Progenitor cell of endocrine pancreas (in vitro differentiated cells): Measurements from ENCODE around the gene POM121.

DNA sequence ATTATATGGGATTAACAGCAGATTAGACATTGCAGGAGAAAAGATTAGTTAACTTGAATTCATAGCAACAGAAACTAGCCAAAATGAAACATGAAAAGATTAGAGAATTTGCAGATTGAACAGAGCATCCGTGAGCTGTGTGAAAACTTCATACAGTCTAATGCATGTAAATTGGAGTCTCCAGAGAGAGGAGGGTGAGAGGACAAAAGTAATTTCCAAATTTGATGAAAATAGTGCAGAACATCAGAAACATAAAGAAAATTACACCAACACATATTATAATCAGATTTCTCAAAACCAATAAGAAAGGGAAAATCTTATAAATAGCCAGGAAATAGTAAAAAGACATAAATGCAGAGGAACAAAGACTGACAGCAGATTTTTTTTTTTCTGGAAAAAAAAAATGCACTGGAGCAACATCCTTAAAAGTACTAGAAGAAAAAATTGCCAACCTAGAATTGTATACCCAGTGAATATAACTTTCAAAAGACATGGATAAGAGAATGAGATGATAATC, 553.8 kb downstream of the AUTS2 start:
- PRO-cap: no peak

DNA sequence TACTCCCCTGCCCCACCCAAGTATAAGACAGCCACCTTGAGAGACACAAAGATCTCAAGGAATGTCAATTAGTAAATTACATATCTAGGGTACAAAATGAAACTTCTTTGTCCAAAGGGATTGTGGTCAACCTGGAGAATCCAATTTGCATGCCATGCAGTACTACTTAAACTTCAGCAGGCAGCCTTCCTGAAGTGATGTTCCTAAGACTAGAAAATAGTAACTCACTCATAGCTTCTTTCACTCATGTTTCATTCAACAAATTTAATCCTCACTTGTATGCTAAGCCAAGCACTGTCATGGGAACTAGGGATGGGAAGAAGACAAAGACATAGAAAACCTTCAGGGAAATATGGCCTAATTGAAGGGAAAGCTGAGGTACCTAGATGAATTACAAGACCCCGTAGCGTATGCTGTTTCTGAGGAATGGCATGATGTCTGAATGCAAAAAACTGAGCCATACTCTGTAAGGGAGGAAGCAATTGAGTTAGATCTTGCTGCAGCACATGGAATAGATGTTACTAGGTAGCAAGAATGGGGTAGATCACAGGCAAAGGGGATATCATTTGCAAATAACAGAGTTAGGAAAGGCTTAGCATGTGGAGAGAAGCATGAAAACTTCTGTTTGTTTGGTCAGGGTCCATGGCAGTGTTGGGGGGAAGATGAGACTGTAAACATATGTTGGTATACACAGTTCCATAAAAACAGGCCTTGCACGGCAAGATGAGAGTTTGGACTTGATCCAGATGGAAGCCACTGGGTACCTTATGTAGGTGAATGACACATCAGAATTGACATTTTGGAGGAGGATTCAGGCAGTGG, 681.8 kb upstream of the GALNT17 start:
- PRO-cap: no peak

- PRO-cap: no peak
Measured at GRCh38 chr7:70504533-70505324, 627.2 kb upstream of the GALNT17 start.

DNA sequence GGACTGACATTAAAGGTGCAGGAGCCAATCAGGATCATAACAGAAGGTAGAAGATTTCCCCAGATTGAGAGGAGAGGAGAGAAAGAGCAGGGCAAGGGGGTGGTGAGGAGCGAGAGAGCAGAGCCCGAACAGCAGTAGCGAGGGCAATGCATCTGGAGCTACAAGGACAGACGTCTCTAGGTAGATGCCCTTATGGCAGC, 625.9 kb upstream of the GALNT17 start:
- PRO-cap: no peak

- PRO-cap: no peak
Measured at GRCh38 chr7:70630683-70631357, 501.1 kb upstream of the GALNT17 start.

DNA sequence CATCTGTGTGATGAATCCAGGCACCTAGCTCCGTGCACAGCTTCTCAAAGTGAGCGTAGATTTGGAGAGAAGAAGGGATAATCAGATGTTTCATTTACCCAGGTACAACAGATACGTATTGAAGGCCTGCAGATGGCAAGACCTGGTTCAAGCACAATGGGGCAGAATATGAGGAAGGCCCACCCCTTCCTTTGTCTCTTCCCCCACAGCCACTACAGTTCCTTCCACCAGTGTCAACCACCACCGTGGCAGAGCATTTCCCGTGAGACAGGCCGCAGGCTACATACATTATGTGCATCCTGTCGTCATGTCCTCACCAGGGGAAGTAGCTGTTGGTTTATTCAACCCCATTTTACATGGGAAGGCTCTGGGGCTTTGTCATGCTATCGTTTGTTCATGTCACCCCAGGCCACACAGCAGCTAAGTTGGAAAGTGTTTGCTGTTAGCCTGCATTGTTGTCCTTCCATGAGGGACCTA, 471.5 kb upstream of the GALNT17 start:
- PRO-cap: no peak

DNA sequence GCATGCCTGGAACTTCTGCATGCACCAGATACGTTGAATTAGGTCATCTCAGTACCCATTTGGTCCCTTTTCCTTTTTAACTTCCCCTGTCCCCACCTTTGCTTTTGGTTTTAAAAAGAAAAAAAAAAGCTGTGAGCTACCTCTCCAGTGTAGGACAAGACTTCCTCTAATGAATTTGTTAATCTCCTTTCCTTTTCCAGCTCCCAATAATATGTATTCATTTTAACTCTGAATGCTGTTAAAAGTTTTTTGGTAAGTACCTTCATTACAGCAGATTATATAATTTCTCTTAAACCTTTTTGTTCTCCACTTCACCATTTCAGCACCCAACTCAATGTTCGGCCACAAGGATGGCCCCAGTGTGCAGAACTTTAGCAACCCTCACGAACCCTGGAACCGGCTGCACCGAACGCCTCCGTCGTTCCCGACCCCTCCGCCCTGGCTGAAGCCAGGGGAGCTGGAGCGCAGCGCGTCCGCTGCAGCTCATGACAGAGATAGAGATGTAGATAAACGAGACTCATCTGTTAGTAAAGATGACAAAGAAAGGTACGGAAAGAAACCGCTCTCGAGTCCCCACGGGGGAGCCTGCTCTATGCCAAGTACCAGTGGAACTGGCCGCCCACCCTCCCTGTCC, 344.9 kb upstream of the GALNT17 start:
- PRO-cap: no peak

DNA sequence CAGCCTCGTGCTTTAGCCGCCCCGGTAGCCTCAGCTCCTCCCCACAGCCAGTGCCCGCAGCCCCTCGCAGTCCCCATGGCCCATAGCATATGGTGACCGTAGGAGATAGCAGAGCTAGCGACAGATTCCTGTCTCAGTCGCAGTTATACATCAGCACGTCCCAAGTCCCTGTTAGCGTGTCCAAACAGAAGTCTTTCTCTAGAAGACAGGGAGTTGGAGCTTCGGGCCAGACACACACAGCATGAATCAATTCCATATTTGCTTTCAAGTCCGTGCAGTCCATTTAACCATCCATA, 344.5 kb upstream of the GALNT17 start:
- PRO-cap: no peak

GRCh38 chr7:70788108-70788536, 343.8 kb upstream of the GALNT17 start:
- PRO-cap: no peak

- PRO-cap: no peak
Measured at GRCh38 chr7:71343918-71344638, 212.1 kb downstream of the GALNT17 start.

DNA sequence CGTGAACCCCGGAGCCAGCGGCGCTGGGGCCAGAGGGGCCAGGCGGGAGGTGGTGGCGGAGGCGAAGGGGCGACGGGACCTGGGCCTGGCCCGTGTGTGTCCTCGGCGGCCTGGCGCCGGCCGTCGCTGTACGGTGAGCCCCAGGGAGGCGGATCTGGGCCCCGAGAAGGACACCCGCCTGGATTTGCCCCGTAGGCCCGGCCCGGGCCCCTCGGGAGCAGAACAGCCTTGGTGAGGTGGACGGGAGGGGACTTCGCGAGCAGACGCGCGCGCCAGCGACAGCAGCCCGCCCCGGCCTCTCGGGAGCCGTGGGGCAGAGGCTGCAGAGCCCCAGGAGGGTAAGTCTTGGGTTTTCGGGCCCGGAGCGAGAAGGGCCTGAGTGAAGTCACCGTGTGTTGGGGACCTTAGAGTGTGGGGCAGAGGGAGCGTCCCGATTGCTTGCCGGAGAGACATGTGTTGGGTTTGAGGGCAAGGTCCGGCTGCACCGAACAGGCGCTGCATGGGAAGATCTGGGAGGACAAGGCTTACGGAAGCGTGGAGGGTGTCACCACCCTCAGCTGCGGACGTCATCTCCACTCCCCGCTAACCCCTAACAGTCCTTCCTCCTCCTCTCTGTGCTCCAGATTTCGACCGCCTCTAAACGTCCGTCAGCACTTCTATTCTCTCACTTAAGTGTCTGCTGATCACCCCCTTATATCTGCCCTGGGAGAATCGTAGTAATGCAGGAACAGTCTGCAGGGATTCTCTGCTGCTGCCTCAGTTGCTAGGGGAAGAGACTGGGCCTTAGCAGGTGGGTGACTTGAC, 45.1 kb upstream of the POM121 start:
- PRO-cap: unidirectional peak, minus-strand start at position 455 of the sequence

DNA sequence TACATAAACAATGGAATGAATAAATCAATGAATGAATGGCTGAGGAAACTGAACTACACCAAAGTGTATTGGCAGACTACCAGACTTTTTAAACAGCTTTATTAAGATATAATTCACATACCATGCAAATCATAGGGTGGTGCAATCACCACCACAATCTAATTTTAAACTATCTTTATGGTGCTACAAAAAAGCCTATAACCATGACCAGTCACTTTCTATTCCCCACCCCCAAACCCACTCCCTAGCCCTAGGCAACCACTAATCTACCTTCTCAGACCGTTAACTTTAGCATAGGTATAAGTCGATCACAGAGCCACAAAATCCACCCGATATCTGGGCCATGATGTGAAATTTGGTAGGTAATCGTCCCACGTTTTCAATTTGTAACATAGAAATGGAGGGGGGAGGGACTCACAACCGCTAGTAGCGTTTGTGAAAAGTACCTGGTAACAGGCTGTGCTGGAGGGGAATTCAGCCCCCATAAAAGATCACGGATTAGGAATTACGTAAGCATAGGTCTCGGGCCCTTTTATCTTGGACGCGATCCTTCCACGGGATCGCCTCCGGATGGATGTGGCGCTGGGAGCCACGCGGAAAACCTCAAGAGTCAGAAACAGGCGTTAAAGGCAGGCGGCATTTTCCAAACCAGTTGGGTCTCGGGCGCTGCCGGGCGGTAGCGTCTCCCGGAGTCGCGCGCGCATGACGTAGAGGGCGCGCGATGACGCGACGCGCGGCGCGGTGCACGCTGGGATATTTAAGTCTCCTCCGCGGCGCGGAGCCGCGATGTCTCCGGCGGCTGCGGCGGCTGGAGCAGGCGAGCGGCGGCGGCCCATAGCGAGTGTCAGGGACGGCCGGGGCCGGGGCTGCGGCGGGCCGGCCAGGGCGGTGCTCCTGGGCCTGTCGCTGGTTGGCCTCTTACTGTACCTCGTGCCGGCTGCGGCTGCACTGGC, at the start of gene POM121:
POM121 (plus strand) TSS at position 760 of the 953 bp plus-strand sequence.
- PRO-cap: bidirectional peak, plus-strand start at position 786 of the sequence, minus-strand start at position 661 of the sequence

GRCh38 chr7:72945026-72945897, 20.4 kb downstream of the POM121 start:
- PRO-cap: no peak

DNA sequence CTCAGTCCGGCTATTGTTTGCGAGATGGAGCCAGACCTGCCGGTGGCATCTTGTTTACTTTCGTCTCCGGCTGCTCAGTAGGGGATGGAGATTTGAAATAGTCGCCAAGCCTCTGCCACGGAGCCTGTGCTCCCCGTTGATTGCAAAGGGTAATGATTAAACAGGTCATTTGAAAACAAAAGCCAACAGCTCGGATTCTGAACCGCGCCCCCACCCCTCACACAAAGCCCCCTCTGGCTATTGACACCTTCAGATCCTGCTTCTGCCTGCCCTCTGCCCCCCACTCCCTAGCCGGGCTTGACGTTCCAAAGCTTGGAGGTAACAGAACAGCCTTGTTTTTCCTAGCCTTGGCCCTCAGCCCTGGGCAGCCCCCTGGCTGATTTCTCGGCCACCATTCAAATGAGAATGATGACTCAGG, 1.4 kb upstream of the SPDYE10 start:
- PRO-cap: bidirectional peak, plus-strand start at position 220 of the sequence, minus-strand start at position 86 of the sequence

GRCh38 chr7:73291768-73292393, 16.7 kb downstream of the NSUN5 start:
- PRO-cap: no peak

GRCh38 chr7:73498449-73498876, 23.6 kb downstream of the BAZ1B start:
- PRO-cap: no peak

DNA sequence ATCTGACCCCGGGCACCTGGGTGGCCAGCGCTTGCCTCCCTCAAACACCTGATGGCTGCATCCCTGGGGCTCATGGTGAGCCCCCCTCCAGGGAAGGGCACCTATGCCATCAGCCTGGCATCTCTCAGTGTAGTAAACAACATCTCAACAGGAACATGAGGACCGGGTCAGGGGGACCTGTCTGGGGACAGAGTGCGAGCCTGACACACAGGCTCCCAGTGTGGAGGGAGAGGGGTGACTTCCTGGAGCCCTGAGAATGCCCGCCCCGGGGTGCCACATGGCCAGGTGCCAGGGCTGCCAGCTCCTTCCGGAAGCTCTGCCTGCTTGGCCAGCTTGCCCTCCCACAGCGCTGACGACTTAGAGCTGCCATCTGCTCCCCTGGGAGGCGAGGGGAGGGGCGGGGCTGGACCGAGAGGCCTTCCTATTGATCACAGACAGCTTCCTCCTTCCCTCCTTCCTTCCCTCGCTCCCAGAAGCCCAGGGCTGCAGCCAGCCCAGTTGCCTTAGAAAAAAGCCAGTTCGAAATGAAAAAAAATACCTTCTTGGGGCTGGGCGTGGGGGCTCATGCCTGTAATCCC, 12.3 kb downstream of the STX1A start:
- PRO-cap: no peak

DNA sequence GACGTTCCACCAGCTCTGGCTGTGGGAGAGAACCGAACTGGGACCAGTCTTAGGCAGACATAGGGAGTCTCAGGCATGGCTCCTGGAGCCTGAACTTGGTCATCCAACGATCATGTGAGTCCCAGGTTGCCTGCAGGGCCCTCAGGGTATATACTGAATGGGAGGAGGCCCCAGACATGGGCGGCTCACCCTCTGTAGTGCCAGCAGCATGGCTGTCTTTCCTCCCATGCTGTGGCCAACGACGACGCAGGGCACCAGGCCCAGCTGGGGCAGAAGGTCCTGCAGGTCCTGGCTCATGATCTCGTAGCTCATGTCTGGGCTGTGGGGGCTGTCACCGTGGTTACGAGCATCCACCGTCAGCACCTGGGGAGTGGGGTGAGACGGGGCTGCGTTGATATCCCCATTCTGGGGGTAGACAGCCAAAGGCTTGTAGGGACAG, 1.2 kb downstream of the ABHD11 start:
- PRO-cap: no peak

DNA sequence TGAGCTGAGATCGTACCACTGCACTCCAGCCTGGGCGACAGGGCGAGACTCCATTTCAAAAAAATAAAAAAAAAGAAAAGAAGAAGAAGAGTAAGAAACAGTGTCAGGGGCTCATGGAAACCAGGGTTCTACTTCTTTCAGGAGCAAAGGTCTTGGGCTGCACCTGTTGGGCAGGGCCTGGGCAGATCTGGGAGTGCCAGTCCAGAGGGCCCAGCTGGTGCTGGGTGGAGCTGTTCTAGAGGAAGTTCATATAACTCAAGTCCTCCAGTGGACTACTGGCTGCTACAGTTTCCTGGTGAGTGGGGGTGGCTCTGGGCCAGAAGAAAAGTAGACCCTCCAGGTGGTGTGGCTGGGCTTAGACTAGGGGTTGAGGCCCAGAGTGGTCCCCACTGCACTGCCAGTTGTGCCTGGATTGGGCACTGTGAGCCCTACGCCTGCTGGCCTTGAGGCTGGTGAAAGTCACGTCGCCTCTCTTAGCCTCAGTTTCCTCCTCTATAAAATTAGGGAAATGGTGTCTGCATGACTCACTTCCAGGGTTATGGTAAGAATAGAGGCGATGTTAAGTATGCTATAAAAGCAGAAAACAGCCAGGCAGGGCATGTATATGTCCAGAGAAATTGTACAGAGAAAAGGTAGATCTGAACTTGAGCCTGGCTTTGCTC, 3.6 kb upstream of the CLDN3 start:
- PRO-cap: no peak

DNA sequence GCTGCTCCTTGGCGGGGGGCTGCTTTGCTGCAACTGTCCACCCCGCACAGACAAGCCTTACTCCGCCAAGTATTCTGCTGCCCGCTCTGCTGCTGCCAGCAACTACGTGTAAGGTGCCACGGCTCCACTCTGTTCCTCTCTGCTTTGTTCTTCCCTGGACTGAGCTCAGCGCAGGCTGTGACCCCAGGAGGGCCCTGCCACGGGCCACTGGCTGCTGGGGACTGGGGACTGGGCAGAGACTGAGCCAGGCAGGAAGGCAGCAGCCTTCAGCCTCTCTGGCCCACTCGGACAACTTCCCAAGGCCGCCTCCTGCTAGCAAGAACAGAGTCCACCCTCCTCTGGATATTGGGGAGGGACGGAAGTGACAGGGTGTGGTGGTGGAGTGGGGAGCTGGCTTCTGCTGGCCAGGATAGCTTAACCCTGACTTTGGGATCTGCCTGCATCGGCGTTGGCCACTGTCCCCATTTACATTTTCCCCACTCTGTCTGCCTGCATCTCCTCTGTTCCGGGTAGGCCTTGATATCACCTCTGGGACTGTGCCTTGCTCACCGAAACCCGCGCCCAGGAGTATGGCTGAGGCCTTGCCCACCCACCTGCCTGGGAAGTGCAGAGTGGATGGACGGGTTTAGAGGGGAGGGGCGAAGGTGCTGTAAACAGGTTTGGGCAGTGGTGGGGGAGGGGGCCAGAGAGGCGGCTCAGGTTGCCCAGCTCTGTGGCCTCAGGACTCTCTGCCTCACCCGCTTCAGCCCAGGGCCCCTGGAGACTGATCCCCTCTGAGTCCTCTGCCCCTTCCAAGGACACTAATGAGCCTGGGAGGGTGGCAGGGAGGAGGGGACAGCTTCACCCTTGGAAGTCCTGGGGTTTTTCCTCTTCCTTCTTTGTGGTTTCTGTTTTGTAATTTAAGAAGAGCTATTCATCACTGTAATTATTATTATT, 1.2 kb downstream of the CLDN4 start:
- PRO-cap: bidirectional peak, plus-strand start at position 724 of the sequence, minus-strand start at position 571 of the sequence